Omental fat pad (tissue), 4 donors: ENCODE results near the genes HEBP2 and REPS1.

DNA sequence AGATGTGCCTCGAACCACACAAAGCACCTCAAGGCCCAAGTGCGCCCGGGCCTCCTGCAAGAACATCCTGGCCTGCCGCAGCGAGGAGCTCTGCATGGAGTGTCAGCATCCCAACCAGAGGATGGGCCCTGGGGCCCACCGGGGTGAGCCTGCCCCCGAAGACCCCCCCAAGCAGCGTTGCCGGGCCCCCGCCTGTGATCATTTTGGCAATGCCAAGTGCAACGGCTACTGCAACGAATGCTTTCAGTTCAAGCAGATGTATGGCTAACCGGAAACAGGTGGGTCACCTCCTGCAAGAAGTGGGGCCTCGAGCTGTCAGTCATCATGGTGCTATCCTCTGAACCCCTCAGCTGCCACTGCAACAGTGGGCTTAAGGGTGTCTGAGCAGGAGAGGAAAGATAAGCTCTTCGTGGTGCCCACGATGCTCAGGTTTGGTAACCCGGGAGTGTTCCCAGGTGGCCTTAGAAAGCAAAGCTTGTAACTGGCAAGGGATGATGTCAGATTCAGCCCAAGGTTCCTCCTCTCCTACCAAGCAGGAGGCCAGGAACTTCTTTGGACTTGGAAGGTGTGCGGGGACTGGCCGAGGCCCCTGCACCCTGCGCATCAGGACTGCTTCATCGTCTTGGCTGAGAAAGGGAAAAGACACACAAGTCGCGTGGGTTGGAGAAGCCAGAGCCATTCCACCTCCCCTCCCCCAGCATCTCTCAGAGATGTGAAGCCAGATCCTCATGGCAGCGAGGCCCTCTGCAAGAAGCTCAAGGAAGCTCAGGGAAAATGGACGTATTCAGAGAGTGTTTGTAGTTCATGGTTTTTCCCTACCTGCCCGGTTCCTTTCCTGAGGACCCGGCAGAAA is 14.2 kb downstream of the TNFAIP3 start:
- PRO-cap: no peak
- RAMPAGE, long total RNA, 4 experiments: no peak in any of the 4 experiments

- PRO-cap: no peak
- RAMPAGE, long total RNA, 4 experiments: no peak in any of the 4 experiments
These were observed 75.8 kb downstream of the PERP start for GRCh38 chr6:138031358-138031826.

DNA sequence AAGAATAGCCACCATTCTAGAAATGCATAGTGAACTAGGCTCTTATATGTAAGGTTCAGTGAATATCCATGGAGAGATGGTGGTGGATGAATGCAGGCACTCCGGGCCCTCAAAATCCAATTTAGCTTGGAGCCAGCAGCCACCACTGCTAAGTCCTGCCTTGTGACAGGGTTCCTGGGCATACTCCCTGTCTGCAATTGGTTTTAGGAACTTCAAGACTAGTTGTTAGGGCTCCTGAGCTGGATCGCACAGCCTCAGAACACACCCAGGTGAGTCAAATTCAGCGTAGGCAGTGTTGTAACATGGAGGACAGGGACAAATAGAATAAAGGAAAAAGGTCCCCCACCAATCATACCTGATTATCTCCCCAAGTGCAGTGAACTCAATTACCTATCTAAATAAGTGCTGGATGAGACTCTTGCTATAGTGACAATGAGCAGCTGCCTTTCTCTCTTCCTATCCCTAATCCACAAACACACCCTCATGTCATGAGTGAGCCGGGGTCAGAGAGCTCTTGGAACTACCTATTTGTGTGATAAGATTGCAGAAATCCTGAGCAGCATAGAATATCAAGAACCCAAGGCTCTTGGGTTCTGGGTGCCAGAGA is 74.6 kb downstream of the PERP start:
- PRO-cap: no peak
- RAMPAGE, long total RNA, 4 experiments: no peak in any of the 4 experiments

DNA sequence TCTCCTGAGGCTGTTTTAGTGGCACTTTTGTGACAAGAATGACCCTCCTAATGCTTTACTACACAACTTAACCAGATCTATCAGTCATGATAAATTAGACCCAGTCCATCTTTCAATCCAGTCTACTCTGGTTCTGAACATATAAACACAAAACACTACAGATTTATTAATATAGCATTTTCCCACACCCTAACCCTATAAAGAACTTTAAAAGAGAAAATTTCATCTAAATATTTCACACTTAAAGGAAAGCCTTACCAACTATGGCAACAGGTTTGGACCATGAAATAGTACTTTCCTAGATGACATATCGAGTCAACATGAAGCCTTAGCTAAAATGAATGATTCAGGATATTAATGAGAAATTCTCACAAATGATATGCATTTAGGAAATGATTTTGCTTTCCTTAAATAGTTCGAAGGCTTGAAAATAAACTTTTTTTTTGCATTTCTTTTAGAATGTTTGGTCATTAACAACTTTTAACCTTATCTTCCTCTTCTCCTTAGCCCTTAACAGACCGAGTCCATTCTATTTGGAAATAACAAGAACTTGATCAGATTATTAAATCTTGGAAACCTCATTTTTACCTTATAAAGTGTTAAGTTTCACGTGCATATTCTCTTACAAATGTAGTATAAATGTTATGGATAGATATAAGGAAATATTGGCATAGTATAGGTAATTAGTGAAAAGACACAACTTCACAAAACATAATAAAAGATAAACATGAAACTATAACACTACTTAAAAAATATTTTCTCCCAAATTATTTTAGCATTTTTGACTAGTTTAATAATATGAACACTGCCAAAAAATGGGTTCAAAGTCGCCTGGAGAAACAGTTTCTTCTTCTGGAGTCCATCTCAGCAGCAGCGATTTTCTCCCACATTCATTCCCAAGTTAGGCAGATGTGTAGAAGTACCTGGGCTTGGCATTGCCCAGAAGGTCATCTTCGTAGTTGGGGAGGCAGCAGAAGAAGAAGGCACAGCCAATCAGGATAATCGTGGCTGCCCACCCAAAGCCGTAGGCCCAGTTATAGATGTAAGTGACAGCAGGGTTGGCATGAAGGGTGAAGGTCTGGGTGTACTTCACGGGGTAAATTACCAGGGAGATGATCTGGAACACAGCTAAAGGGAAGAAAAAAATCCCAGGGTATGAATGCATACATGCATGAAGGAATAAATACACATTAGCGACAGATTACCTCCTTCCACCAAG is 15.7 kb downstream of the PERP start:
- PRO-cap: no peak
- RAMPAGE, long total RNA, 4 experiments: no peak in any of the 4 experiments

- PRO-cap: no peak
- RAMPAGE, long total RNA, 4 experiments: start-site peak on the plus strand in 1 of 4 experiments, at chr6:138404469-138404579 at its widest, 2,370 reads per replicate
These were observed at the start of gene HEBP2 for GRCh38 chr6:138403854-138404616. HEBP2 (plus strand) TSS chr6:138404223.

- PRO-cap: no peak
- RAMPAGE, long total RNA, 4 experiments: no peak in any of the 4 experiments
These were observed 2.4 kb downstream of the HEBP2 start for GRCh38 chr6:138406458-138406772.

GRCh38 chr6:138421527-138422152 is 17.6 kb downstream of the HEBP2 start:
- PRO-cap: no peak
- RAMPAGE, long total RNA, 4 experiments: no peak in any of the 4 experiments

DNA sequence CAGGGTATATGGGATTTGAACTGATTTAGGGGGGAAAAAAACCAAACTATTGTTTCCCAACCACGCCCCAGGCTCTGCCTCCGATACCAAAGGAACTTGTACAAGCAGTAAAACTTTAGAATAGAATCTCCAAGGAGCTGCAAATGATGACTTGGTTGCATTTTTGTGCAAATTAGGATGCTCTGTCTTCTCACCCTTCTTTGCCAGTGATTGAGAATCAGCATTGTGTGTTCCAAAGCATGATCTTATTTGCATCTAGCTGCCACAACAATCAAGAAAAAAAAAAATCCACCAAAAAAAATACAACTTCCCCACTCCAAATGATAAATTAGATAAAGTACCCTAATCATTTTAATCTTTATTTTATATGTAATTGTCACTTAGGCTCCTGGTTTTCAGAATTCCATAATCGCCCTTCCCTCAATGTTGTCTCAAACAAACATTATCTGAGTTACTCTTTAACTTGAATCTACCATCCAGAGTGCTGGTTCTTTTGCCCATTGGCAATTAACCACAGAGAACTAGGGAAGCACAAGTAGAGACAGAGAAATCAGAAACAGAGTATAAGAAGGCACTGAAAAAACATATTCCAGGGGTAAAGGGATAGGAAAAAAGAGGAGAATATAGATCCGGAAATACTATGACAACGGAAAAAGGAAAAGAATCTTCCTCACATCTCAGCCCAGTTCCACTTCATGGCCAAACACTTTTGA is 669 bp upstream of the NHSL1 start:
- PRO-cap: no peak
- RAMPAGE, long total RNA, 4 experiments: no peak in any of the 4 experiments

GRCh38 chr6:138987426-138988597 is at the start of gene REPS1:
REPS1 (minus strand) TSS chr6:138988253.
- PRO-cap: unidirectional peak, minus-strand start at chr6:138988214
- RAMPAGE, long total RNA, 4 experiments: no peak in any of the 4 experiments

DNA sequence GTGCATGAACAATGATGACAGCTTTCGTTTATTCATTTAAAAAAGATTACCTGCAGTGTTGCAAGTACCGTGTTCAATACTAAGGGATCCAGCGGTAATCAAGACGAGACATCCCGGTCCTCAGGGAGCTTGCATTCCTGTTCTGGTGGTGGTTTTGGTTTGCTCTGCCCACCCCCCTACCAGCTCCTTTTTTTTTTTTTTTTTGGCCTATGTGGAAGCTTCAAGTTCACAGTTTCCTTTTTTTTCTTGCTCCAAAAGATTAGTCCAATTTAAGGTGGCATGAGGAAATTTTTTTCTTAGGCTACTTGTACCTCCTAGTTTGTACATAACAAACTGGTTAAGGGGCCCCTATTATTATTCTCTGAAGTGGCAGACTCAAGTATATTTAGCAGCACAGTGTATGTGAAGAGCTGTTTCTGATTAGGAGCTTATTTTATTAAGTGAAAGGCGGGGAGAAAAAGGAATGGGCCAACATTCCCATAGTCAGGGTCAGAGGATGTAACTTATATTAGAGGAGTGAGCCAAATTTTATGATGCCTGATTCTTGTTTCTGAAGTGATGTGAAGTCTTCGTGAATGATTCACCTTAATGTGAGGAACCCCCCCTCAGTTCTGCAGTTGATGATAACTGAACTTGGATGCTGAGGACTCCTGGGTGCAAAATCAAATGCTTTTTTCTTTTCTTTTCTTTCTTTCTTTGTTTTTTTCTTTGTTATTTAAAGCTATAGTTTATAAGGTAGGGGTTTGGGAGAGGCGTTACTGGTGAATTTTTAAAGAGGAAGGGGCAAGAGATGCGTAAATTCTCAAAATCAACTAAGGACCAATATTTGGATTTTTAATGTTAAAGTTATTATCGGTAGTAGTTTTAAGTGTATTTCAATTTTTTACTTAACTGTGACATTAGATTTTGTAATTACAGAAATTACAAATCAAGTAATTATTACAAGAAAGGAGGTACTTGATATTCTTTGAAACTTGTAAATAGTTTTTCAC is 2.9 kb downstream of the HECA start:
- PRO-cap: no peak
- RAMPAGE, long total RNA, 4 experiments: no peak in any of the 4 experiments

GRCh38 chr6:139170151-139171123 is 35.6 kb downstream of the HECA start:
- PRO-cap: no peak
- RAMPAGE, long total RNA, 4 experiments: no peak in any of the 4 experiments

DNA sequence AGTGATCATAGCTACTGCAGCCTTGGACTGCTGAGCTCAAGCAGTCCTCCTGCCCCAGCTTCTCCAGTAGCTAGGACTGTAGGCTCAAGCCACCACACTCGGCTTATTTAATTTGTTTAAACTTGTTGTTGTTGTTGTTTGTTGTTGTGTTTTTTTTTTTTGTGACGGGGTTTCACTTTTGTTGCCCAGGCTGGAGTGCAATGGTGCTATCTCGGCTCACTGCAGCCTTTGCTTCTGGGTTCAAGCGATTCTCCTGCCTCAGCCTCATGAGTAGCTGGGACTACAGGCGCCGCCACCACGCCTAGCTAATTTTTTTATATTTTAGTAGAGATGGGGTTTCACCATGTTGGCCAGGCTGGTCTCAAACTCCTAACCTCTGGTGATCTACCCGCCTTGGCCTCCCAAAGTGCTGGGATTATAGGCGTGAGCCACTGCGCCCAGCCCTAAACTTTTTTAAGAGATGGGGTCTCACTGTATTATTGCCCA is 36.9 kb downstream of the HECA start:
- PRO-cap: no peak
- RAMPAGE, long total RNA, 4 experiments: no peak in any of the 4 experiments

- PRO-cap: no peak
- RAMPAGE, long total RNA, 4 experiments: no peak in any of the 4 experiments
These were observed 37.9 kb downstream of the HECA start for GRCh38 chr6:139172657-139173206.

DNA sequence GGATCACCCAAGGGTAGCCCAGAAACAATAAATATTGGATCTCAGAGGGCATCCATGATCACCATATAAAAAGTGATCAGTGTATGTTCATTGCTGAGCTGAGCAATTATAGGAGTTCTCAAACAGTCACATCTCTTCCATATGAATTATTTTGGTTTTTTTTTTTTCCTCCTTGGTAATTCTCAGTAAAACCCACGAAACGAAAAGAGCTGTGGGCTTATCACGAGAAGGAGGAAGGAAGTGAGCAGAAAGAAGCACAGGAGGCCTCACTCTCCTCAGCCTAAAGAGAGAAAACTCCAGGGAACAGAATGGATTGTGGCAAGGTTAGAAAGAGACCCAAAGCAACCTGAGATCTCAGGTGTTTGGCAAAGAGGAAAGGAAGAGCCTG is 67.7 kb upstream of the CITED2 start:
- PRO-cap: no peak
- RAMPAGE, long total RNA, 4 experiments: no peak in any of the 4 experiments

DNA sequence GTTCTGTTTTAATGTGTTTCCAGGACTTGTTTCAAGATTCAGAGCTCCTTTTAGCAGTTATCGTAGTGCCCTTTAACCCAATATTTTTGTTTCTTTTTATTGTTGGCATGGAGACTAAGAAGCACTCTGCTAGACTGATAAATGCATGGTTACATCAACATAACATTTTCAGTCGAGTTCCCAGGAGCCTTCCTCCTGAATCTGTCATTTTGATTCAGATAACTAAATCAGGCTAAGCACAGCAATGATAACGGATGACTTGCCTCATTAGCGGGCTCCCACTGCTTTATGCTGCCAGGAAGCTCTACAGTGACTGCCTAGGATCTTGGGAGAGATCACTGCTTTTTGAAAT is 772.8 kb upstream of the GJE1 start:
- PRO-cap: no peak
- RAMPAGE, long total RNA, 4 experiments: no peak in any of the 4 experiments

GRCh38 chr6:141421385-141421860 is 711.3 kb upstream of the GJE1 start:
- PRO-cap: no peak
- RAMPAGE, long total RNA, 4 experiments: no peak in any of the 4 experiments

GRCh38 chr6:142147441-142147857 is 386 bp downstream of the VTA1 start:
- PRO-cap: no peak
- RAMPAGE, long total RNA, 4 experiments: no peak in any of the 4 experiments

- PRO-cap: no peak
- RAMPAGE, long total RNA, 4 experiments: no peak in any of the 4 experiments
These were observed 207.6 kb downstream of the HIVEP2 start for GRCh38 chr6:142737273-142737870.

GRCh38 chr6:142773353-142774370 is 171.3 kb downstream of the HIVEP2 start:
- PRO-cap: no peak
- RAMPAGE, long total RNA, 4 experiments: no peak in any of the 4 experiments

- PRO-cap: no peak
- RAMPAGE, long total RNA, 4 experiments: no peak in any of the 4 experiments
These were observed 73.0 kb downstream of the HIVEP2 start for GRCh38 chr6:142871858-142872441.